ENCODE data around the genes FCRL2, OR10R2, OR6K2 and ACKR1.

DNA sequence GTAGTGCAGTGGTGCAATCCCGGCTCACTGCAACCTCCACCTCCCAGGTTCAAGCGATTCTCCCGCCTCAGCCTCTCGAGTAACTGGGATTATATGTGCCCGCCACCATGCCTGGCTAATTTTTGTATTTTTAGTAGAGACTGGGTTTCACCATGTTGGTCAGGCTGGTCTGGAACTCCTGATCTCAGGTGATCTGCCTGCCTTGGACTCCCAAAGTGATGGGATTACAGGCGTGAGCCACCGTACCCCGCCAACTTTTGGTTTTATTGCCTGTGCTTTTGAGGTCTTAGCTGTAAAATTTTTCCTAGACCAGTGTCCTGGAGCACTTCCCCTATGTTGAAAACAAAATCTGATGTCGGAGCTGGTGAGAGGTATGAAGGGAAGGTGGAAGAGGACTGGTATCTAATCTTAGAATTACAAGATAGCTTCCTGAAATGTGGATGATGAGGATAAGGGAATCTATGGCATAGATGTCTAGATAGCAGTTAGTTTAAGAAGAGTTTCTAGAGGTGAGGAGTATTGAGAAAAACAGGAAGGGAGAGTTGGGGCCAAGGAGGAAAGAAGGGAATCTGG, 21.8 kb downstream of the PRCC start:
- PRO-cap, 2 experiments, result no peak in any of the 2 experiments

GRCh38 chr1:156796385-156797557, 19.9 kb downstream of the SH2D2A start:
- PRO-cap, 2 experiments, result no peak in any of the 2 experiments

DNA sequence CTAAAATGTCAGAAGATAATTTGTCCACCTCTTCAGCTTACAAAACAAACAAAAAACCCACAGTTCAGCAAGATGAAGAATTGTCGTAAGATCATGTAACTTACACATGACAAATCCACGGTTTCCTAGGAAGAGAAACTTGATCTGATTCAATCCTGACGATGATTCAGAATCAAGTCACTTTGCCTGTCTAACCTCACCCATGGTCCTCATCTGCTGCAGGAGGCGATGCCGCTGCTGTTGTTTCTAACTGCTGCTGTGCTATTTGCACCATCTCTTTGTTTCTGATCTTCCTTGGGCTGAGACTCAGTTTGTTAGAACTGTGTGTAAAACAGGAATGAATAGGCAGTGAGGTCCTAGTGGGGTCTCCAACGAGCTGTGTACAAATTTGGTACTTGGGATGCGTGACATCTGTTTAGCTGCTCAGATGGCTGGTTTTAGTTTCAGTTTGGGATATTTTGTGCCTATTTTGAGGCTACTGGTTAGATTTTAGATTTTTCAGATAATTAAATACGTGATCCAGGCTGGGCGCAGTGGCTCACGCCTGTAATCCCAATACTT, 10.2 kb downstream of the NTRK1 start:
- PRO-cap, 2 experiments, result peak in 1 of 2 experiments; most common plus-strand start position 212 of the sequence (in 1)

GRCh38 chr1:156897149-156897719, 3.7 kb downstream of the PEAR1 start:
- PRO-cap, 2 experiments, result no peak in any of the 2 experiments

- PRO-cap, 2 experiments, result no peak in any of the 2 experiments
Measured at GRCh38 chr1:156941627-156942302, 21.3 kb downstream of the LRRC71 start.

- PRO-cap, 2 experiments, result no peak in any of the 2 experiments
Measured at GRCh38 chr1:156962984-156963983, 42.9 kb downstream of the LRRC71 start.

DNA sequence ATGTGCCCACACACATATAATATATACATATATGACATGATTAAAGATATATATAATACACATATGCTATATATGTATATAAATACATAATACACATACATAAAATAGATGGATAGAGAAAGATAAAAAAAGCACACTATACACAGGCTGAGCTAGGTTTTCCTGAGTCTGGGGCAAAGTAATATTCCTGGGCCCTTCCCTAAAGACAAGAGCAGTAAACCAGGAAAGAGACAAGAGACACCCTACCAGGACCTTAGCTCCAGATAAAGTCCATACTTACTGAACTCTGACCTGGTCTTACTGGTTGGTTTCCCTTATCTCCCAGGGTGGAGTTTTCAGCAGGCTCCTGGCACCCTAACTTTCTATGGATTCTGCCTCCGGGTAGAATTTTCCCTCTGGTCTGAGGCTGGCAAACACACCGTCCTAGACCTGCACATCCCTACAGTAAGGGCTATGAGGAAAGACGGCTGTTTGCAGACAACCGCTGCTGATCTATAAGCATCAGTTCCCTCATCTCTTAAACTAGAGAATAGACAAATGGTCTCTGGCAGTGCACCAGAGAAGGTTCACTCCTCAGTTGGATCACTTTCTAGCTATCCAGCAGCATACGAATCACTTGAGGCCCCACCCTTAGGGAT, 52.1 kb downstream of the ARHGEF11 start:
- PRO-cap, 2 experiments, result no peak in any of the 2 experiments

DNA sequence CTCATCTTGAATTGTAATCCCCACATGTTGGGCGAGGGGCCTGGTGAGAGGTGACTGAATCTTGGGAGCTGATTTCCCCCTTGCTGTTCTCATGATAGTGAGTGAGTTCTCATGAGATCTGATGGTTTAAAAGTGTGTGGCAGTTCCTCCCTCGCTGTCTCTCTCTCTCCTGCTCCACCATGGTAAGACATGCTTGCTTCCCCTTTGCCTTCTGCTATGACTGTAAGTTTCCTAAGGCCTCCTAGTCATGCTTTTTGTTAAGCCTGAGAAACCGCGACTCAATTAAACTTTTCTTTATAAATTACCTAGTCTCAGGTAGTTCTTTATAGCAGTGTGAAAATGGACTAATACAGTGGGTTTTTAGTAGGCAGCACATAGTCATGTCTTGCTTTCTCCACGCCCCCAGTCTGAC, 10.2 kb upstream of the ARHGEF11 start:
- PRO-cap, 2 experiments, result no peak in any of the 2 experiments

DNA sequence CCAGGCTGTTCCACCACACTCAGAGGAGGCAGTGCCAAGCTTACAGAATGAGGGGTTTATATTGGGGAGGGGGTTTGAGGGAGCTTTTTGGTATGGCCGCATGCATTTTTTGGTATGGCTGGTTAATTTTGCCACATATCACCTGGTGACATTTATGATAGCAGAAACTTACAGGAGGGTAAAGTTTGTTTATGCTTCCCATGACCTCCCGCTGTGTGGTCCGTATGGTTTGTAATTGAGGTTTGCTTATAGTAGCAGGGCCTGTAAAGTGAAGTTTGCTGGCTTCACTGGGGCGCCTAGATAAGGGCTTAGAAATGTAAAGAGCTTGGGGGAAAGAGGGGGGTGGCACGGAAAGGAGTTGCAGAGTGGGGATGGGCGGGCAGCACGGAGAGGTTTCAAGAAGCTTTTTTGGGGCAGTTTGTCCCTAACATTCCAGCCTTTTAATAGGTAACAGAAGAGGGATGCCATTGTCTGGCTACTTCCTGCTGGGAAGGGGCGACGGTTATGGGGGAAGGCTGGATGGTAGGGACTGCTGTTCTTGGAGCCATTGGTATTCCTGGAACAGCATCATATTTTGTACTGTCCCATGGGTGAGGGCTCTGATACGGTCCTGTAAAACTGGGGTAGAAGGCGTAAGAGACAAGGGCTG, 135.3 kb upstream of the ETV3 start:
- PRO-cap, 2 experiments, result no peak in any of the 2 experiments

DNA sequence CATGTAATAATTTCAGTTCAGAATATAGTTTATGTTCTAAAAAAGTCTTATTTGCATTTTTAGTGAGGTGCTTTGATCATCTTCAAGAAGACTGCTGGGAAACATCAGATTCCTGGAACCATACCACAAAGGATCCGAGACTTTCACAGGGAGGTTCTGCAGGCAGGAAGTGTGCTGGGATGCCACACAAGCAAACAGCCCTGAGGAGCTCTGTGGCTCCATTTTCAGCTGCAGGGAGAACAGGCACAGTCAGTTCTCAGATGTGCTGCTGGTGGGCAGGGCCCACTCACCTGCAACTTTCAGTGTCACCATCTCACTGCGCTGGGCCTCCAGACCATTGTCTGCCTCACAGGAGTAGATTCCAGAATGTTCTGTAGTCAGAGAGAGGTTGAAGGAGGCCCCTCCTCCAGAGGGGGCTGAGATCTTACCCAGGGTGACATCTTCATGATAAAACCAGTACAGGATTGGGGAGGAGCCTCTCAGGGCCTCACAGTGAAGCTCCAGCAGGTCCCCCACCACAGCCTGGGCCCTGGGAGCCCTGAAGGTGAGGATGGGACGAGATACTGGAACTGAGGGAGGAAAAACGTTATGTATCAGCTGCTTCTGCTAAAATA, 28.2 kb downstream of the FCRL5 start:
- PRO-cap, 2 experiments, result no peak in any of the 2 experiments

GRCh38 chr1:157776650-157777457, at the start of gene FCRL2:
Gene FCRL2, minus strand, starts transcription at chr1:157777132.
- PRO-cap, 2 experiments, result no peak in any of the 2 experiments

- PRO-cap, 2 experiments, result no peak in any of the 2 experiments
Measured at GRCh38 chr1:157849482-157850007, 7.9 kb upstream of the CD5L start.

GRCh38 chr1:158001035-158001699, 7.7 kb downstream of the KIRREL1 start:
- PRO-cap, 2 experiments, result no peak in any of the 2 experiments

DNA sequence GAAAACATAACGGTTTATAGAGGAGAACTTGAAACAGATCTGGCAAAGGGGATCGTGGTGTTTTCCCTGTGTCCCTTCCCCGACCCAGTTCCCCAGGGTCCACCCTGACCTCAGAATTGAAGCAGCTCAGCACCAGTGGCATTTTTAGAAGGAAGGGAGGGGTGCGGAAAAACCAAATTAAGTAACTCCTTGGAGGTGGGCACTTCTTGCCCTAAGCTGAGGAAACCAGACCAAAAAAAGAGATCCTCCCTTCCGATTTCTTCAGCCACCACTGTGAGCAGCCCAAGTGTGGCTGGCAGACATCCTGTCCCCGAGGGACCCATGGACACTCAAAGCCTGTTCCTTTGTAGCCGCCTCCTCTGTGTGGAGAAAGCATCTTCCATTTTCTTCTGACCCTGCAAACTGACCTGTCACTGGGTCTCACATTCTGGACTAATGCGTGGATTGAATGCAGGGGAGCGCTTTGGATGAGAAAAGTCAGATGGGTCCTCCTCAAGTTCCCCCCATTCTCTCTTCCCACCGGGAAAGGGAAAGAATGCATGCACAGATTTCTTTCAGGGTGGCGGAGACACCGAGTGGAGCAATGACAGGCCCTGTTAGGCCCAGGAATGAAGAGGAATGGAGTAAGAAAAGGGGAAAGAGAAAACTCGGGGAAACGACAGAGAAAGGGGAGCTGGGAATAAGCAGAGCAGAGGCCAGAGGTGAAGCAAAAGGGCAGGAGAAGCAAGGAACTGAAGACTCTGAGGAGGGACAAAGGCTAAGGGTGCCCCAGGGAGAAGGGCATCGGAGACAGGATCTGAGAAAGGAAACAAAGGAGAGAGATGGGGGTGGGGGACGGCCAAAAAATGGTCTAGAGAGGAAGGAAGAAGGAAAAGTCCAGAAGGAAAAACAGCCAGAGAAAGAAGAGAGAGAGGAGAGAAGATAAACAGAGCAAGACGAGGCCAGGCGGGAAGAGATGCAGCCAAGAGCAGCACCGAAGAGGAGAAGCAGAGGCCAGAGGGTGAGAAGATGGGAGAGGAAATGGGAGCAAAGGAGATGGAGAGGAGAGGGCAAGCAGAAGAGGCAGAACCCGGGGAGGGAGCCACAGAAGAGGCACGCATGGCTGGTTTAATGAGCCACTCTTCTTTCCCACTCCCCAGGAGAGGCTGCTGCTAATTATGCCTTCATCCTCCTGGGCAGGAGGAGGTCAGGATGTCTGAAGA, 31.6 kb downstream of the KIRREL1 start:
- PRO-cap, 2 experiments, result no peak in any of the 2 experiments

- PRO-cap, 2 experiments, result peak in 1 of 2 experiments; most common plus-strand start chr1:158150799 (in 1)
Measured at GRCh38 chr1:158150348-158150986, 22.4 kb upstream of the SMIM42 start.

- PRO-cap, 2 experiments, result no peak in any of the 2 experiments
Measured at GRCh38 chr1:158472041-158472433, at the start of gene OR10R2. Gene OR10R2, plus strand, starts transcription at chr1:158472220.

- PRO-cap, 2 experiments, result no peak in any of the 2 experiments
Measured at GRCh38 chr1:158700593-158701039, at the start of gene OR6K2. Gene OR6K2, minus strand, starts transcription at chr1:158700652.

DNA sequence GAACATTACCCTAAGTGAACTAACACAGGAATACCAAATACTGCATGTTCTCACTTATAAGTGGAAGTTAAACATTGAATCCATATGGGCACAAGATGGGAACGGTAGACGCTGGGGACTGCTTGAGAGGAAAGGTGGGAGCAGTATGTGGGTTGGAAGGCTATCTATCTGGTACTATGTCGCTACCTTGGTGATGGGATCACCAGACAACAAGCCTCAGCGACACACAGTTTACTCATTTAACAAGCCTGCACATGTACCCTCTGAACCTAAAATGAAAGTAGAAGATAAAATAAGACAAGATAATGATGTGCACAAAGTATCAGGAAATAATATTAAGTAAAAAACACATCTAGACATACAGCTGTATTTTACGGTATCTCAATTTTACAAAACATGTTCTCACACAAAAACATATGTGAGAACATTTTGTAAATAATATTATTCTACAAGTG, 855 bp downstream of the PYHIN1 start:
- PRO-cap, 2 experiments, result no peak in any of the 2 experiments

DNA sequence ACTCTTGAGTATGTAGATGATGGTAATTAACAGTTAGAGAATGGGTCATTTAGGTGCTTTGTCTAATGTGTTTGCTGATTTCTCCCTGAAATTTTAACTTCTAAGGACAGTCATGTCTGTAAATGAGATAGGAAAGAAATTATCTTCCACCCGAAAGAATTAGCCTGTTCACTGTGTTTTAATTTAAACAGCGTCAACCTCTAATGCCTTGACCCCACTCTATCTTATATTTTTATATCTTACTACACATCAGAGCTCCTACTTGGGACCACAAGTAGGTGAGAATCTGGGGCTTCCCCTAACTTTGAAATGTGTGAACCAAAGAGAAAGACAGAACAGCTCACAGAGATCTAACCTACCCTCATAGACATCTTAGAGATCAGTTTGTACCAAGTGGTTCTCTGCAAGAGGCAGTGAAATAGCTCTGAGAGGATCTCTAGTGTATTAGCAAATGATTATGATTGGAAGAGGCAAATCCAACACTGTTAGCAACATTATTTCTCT, 23.9 kb downstream of the PYDC5 start:
- PRO-cap, 2 experiments, result no peak in any of the 2 experiments

DNA sequence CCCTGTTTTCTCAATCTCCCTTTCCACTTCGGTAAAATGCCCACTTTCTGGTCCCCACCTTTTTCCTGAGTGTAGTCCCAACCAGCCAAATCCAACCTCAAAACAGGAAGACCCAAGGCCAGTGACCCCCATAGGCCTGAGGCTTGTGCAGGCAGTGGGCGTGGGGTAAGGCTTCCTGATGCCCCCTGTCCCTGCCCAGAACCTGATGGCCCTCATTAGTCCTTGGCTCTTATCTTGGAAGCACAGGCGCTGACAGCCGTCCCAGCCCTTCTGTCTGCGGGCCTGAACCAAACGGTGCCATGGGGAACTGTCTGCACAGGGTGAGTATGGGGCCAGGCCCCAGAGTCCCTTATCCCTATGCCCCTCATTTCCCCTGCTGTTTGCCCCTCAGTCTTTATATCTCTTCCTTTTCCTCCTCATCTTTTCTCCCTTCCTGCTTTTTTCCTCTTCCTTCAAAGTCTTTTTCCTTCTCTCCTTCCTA, at the start of gene ACKR1:
Gene ACKR1, plus strand, starts transcription at position 215 of the 481 bp plus-strand sequence.
- PRO-cap, 2 experiments, result no peak in any of the 2 experiments